ENCODE measurements around a stretch of chr4.

GRCh38 chr4:83538297-83539263 lies 2.7 kb downstream of the GPAT3 start:
- PRO-cap, 3 experiments, result no peak in any of the 3 experiments

DNA sequence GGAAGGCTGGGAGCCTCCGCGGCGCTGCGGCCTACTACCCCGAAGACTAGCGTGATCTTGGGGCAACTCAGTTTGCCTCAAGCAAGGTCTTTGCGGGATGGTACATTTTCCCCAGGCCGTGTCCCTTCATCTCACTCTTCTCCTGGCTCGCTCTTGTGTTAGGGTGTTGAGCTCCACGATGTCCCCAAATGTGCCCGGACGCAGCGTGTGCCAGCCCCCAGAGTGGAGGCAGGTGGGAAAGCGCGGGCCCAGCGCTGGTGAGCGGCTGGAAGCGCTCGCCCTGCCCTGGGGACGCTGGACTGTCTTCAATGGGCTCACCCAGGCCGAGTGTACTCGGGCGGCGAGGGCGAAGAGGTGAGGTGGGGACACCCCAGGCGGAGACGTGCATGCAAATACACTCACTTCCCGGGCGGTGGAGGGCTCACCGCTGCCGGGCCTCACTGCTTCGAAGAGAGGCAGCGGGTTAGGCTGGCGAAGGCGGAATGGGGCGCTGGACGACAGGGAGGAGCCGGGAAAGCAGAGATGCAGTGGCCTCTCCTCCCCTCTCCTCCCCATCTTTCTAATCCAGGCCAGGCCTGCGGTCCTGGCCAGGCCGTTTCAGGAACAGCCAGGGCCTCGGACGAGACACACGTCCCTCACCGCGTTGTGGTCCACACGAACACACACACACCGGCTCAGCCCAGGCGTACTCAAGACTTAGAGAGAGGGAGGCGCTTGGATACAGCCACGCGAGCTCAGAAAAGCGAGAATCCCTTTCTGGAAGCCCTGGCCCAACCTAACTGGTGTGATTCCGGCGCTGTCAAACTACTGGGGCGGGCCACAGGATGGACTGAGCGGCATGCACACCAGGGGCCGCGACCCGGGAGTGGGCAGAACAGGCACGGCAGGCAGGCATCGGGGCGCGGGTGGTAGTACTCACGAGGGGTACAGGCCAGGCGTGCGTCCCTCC lies 2.2 kb downstream of the NKX6-1 start:
- PRO-cap, 3 experiments, result no peak in any of the 3 experiments

GRCh38 chr4:84870255-84870832 lies 96.1 kb downstream of the WDFY3 start:
- PRO-cap, 3 experiments, result no peak in any of the 3 experiments

GRCh38 chr4:85650565-85651261 lies 175.8 kb downstream of the ARHGAP24 start:
- PRO-cap, 3 experiments, result no peak in any of the 3 experiments

- PRO-cap, 3 experiments, result no peak in any of the 3 experiments
Observed at GRCh38 chr4:86960049-86960374, 25.2 kb downstream of the AFF1 start.

GRCh38 chr4:87052042-87052666 lies 117.3 kb downstream of the AFF1 start:
- PRO-cap, 3 experiments, result no peak in any of the 3 experiments

DNA sequence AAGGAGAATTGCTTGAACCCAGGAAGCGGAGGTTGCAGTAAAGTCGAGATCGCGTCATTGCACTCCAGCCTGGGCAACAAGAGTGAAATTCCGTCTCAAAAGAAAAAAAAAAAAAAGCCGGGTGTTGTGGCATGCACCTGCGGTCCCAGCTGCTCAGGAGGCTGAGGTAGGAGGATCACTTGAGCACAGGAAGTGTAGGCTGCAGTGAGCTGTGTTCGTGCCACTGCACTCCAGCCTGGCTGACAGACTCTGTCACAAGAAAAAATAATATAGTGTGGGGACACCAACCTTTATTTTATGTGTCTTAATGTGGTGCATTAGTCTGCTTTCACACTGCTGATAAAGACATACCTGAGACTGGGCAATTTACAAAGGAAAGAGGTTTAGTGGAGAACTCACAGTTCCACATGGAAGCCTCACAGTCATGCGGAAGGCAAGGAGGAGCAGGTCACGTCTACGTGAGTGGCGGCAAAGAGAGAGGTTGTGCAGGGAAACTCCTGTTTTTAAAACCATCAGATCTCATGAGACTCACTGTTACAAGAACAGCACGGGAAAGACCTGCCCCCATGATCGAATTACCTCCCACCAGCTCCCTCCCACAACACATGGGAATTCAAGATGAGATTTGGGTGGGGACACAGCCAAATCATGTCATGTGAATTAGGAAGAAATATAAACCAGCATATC lies 130.1 kb downstream of the AFF1 start:
- PRO-cap, 3 experiments, result no peak in any of the 3 experiments

GRCh38 chr4:87423502-87424207 lies 1.3 kb downstream of the NUDT9 start:
- PRO-cap, 3 experiments, result no peak in any of the 3 experiments

GRCh38 chr4:87500655-87500931 lies 28.6 kb downstream of the SPARCL1 start:
- PRO-cap, 3 experiments, result no peak in any of the 3 experiments

GRCh38 chr4:87526415-87526876 lies 2.7 kb downstream of the SPARCL1 start:
- PRO-cap, 3 experiments, result no peak in any of the 3 experiments

DNA sequence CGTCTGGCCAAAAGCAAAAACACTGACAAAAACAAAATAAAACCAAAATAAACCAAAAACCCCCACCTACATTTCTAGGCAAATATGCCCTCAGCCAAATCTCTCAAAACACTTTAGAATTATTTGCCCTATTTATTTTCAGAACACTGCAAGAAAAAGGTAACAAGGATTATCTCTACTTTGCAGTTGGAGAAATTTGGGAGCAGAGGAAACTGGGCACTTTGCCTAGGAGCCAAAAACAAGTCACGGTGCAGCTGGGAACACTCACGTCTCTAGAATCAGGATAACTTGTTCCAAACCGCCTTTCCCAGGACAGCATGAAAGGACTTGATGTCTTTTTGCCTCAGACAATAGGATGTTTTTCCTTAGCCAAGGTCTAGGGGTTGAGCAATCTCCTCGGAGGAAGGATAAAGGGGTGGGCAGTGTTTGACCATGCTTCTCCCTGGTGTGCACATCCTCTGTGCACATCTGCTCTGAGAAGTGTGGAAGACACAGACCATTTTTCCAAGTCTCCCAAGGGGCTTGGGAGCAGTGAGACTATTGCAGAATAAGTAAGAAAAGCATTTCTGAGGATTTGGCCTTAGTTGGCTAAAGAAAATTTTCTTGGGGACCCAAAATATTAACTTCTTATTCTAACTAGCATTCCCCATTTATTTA lies 1.7 kb upstream of the SPARCL1 start:
- PRO-cap, 3 experiments, result peak in 2 of 3 experiments; most common plus-strand start position 437 of the sequence (in 1); most common minus-strand start position 279 of the sequence (in 1)

- PRO-cap, 3 experiments, result no peak in any of the 3 experiments
Observed at GRCh38 chr4:87678142-87678367, 28.0 kb downstream of the DMP1 start.

GRCh38 chr4:88042996-88043805 lies 35.8 kb downstream of the PKD2 start:
- PRO-cap, 3 experiments, result no peak in any of the 3 experiments

DNA sequence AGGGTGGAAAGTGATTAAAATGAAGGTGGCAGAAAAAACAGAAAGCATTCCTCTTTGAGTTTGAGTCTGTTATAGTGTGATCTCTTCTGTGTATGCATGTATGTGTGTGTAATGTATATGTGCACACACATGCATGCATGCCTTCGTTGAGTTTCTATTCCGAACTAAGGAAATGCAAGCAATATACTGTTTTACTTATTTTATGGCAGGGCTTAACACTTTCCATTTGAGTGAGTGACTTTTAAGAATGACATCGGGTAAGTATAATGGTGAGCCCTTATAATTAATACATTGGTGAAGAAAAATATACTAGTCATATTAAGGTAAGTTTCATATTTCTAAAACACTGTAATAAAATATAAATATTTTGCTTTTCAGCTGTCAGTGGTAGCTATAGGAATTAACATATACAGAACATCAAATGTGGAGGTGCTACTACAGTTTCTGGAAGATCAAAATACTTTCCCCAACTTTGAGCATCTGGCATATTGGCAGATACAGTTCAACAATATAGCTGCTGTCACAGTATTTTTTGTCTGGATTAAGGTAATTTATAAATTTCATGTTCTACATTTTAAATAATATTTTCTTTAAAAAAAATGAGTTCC lies 44.3 kb downstream of the PKD2 start:
- PRO-cap, 3 experiments, result no peak in any of the 3 experiments

DNA sequence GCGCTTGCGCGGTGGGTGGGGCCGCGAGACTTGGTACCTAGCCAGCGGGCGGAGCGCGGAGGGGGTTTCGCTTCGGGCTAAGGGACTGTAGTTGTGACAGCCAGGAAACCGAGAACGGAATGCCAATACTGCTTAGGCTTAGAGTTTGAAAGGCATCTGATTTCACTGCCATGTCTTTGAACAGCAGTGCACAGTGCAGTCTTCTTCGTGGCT lies 388 bp upstream of the PPM1K start:
- PRO-cap, 3 experiments, result peak in 3 of 3 experiments; most common plus-strand start position 94 of the sequence (in 3)

GRCh38 chr4:88610631-88611524 lies 18.6 kb downstream of the HERC3 start:
- PRO-cap, 3 experiments, result no peak in any of the 3 experiments

DNA sequence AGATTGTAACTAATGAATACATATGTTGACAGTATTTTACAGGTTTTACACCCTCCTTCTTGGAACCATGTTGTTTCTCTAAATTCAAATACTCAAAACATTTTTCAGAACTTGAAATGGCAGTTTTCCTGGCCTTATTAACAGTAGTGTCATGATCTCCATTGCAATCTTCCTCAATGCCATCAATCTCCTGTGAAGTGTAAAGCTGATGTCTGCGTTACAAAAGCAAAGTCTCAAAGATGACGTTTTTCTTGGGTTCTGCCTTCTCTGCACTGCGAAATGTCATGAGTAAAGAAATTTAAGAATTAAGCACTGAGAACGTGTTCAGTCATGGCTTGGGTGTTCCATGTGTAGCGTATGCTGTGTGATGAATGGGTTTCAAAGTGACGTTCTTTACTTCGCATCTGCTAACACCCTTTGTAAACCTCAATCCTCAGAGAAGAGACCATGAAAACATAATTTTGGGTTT lies 1.1 kb downstream of the NAP1L5 start:
- PRO-cap, 3 experiments, result no peak in any of the 3 experiments

- PRO-cap, 3 experiments, result no peak in any of the 3 experiments
Observed at GRCh38 chr4:88729319-88729871, 31.8 kb upstream of the NAP1L5 start.

DNA sequence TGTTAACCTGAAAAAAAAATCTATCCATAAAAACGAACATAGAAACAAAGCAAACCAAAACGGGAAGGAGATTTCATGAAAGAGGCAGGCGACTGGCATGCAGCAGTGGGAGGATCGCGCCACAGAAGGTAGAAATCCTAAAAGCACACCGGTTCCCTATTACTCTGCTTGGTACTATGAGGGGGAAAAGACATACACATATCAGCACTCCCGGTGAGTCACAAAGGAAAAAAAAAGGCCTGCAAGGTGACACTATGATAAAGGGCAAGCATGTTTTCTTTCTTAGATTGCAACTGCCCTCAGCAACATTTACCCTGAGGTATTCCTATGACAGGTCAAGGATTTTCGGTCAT lies 60.6 kb upstream of the NAP1L5 start:
- PRO-cap, 3 experiments, result no peak in any of the 3 experiments

DNA sequence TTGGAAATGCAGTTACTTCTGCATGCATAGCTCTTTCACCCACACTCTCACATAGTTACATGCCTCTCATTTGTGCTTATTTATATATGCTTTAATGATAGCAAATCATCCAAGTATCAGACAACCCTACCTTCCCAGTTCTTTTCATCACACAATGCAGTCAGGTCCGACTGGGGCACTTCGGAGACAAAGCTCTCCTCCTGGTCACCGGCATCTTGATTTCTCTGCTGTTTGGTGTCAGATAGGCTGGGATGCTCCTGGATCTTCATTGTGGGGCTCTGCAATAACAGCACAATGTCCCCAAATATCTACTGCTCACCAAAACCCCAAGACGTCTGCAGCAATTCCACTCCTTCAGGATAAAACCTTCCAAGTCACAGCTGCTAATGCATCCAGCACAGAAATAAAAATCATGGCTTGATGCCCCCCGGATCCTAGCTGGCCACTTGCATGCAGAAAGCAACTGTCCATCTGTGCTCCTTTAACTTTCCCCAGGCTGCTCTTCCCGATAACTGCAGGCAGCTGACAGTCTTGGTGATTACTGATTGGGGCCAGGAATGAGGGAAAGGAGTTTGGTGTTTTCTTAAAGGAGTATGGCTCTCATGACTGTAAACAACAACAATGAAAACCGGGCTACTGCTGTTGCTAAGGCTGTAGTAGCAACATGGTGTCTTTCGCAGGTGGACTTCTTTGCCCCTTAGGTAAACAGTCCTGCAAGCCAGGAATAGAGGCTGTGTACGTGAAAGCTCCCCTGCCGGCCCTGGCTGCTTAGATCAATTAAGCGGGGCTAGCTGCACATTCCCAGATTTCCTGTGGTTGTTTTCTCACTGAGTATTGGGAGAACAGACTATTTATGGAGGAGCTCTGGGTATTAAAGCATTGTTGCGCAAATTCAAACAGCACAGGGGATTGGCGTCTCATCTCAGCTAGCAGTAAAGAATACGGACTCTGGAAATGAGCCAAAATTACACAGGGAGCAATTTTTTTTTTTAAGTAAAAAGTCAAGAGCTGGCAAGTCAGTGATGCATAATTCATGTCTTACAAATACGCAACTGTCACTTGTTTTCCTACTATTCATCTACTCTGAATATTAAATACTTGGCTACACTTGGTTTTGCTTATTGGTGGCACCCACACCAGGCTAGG lies 61.4 kb upstream of the NAP1L5 start:
- PRO-cap, 3 experiments, result no peak in any of the 3 experiments

Data from Metastatic Breast Carcinoma in the Ovary (tissue), 3 donors.